Temporal lobe (tissue), 2 donors: ENCODE results near the genes SPOUT1 and CRAT.

GRCh38 chr9:128824058-128824643 is 5.4 kb downstream of the SPOUT1 start:
- RAMPAGE, long total RNA: no peak

DNA sequence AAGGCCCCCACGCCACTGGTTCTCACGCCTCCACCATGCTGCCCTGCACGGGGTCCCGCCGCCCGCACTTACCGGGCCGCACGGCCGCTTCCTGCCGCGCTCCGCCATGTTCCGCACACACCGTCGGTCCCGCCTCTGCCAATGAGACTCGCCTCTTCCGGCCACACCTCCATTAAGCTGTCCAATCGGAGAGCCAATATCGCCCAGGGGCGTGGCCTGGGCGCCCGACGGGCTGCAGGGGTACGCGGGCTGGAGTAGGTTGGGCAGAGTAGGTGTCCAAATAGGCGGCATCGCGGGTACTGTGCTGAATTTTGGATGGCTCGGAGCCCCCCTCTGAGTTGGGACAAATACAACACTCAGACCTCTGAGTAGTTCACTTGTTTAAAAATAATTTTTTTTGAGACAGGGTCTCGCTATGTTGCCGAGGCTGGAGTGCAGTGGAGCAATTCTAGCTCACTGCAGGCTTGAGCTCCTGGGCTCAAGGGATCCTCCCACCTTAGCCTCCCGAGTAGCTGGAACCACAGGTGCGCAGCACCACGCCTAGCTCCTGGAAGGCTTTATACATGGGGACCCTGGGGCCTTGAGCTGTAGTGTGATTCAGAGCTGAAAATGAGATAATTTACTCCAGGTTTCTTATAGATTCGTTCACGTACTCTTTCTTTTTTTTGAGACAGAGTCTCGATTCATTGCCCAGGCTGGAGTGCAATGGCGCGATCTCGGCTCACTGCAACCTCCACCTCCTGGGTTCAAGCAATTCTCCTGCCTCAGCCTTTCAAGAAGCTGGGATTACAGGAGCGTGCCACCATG is at the start of gene SPOUT1:
SPOUT1 (minus strand) TSS at position 122 of the 807 bp plus-strand sequence.
- RAMPAGE, long total RNA: no peak

DNA sequence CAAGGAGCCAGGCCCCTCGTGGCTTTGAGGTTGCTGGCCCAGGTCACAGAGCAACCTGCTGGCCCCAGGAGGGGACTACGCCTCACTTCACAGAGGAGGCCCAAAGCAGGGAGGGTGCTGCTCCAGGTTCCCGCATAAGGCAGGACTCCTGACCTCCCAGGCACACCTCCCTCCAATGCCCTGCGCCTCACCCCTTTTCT is 18.1 kb downstream of the KYAT1 start:
- RAMPAGE, long total RNA: no peak

DNA sequence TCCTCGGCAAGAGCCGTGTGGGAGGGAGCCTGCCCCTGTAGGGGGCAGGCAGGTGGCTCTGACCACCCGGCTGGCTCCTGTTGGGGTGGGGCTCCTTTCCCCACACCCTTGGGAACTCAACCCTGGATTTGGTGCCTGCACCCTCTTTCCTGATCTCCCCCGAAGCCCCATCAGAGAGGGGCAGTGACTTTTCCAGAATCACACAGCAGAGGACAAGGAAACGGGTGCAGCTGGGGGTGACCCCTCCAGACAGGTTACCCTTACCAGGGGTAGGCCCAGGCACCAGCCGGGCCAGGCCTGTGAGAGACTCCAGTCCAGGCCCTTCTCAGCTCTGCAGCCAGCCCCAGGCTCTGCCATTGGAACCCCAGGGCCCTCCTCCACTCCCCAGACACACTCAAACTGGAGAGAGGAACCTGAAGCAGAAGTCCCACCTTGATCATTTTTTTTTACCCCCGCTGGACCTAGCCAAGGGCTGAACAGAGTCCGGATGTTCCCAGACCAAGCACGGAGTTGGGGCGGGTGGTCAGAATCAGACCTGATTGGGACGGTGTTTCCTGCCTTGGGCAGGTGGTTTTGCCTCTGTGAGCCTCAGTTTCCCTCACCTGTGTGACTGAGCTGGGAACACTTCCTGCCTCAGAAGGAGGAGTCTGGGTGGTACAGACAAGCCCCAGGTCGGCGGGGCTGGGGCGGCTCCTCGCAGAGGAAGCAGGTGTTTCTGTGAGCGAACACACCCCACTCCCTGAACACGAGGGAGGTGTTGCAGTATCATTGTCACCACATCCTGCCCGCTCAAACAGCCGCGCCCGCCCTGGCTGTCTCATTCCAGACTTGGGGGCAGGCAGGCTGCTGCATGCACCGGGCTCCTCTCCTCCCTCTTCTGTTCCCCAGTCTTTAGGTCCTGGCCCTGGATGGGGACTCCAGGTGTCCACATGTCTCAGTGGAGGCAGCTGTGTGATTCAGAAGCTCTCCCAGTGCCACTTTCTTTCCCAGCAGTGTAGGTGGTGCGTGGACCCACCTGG is 18.7 kb upstream of the PHYHD1 start:
- RAMPAGE, long total RNA: no peak

DNA sequence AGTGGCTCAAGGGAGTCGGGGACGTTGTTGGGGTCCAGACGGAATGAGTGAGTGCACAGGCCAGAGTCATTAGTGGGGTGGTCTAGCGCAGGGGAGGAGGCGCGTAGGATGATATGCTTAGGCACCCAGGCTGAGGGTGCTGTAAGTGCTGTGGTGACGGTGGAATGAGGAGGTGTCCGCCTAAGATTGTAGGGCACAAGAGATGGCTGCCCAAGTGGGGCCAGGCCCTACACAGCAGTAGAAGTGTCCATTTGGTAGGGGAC is 704 bp downstream of the MIGA2 start:
- RAMPAGE, long total RNA: no peak

GRCh38 chr9:129052544-129053071 is 16.2 kb downstream of the MIGA2 start:
- RAMPAGE, long total RNA: no peak

GRCh38 chr9:129077200-129077613 is 3.7 kb upstream of the DOLPP1 start:
- RAMPAGE, long total RNA: no peak

DNA sequence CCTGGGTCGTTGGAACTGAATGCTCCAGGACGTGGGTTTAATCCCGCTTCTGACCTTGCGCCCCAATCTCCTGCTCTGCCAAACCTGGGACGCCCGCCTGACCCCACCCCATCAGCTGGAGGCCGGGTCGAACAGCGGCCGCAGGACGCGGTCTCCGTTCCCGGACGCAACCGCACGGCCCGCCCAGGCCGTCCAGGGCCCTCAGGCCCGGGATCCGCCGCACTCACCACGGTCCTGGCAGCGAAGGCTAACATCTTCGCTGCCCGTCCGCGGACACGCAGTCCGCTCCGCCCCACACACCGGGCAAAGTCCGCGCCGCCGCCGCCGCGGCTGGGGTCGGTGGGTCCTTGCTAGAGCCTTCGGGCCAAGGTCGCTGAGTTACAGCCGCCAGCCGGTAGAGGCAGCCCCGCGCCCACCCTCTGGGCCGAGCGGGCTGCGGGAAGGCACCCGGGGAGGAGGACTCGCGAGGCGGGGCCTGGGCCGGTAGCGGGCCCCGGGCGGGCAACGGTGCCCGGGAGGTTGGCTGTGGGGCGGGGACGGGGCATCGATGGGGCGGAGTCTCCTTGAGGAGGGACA is at the start of gene CRAT:
CRAT (minus strand) TSS at position 538 of the 576 bp plus-strand sequence.
- RAMPAGE, long total RNA: no peak

GRCh38 chr9:129138998-129139179 is 27.7 kb downstream of the PTPA start:
- RAMPAGE, long total RNA: no peak

GRCh38 chr9:129140479-129141335 is 29.5 kb downstream of the PTPA start:
- RAMPAGE, long total RNA: no peak

- RAMPAGE, long total RNA: no peak
These were observed 364 bp upstream of the IER5L start for GRCh38 chr9:129178383-129178867.

GRCh38 chr9:129283244-129283571 is 105.1 kb upstream of the IER5L start:
- RAMPAGE, long total RNA: no peak

- RAMPAGE, long total RNA: no peak
These were observed 161.2 kb upstream of the IER5L start for GRCh38 chr9:129339157-129339672.

- RAMPAGE, long total RNA: no peak
These were observed 165.7 kb upstream of the IER5L start for GRCh38 chr9:129343686-129344324.

GRCh38 chr9:129432305-129432682 is 188.6 kb downstream of the C9orf50 start:
- RAMPAGE, long total RNA: no peak

GRCh38 chr9:129432683-129433304 is 188.1 kb downstream of the C9orf50 start:
- RAMPAGE, long total RNA: no peak

DNA sequence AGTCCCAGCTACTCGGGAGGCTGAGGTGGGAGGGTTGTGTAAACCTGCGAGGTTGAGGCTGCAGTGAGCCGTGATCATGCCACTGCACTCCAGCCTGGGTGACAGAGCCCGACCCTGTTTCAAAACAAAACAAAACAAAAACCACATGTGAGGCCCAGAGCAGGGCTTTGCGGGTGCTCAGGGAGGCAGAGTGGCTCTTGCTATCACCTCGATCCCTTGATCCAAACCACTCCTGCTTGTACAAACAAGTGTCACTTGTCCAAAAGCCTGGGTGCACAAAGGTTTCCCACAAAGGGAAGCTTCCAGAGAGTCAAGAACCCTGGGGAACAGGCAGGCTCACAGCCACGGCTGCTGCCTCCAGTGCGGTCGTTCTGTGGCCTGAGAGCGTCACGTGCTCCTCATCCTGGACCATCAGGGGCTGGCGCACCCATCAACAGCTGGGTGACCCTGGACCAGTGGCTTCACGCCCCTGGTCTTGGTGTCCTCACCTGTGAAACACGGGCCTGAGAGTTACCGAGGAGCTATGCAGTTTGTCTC is 162.7 kb downstream of the C9orf50 start:
- RAMPAGE, long total RNA: no peak

- RAMPAGE, long total RNA: no peak
These were observed 133.0 kb downstream of the C9orf50 start for GRCh38 chr9:129487943-129488279.

- RAMPAGE, long total RNA: no peak
These were observed 117.7 kb downstream of the C9orf50 start for GRCh38 chr9:129503108-129503634.

- RAMPAGE, long total RNA: no peak
These were observed 115.8 kb downstream of the C9orf50 start for GRCh38 chr9:129504806-129505832.